Gallbladder (tissue), 1 donor: ENCODE data around the genes SHC2, FGF22 and PTBP1.

DNA sequence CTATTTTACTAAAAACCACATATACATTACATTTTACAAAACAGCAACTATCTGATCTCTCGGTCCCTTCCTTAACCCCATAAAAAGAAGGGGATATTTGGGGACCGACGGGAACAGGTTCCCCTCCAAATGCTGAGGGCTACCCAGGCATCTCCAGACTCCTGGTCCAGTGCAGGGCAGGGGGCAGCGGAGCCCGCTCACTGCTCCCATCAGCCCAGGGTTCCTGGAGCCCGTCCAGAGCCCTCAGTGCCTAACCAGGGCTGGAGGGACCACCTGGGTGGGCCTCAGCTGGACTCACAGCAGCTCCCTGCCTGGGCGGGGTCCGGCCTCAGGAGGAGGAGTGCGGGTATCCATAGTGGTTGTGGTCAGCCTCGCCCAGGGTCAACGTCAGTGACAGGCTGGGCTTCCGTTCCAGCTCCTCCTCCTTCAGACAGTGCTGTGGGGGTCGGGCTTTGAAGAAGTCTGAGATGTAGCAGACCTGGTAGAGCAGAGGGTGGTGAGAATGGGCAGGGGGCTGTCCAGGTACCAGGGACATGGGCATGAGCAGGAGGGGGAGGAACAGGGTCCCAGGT, 10.1 kb downstream of the PLPP2 start:
- PRO-cap, result no peak

DNA sequence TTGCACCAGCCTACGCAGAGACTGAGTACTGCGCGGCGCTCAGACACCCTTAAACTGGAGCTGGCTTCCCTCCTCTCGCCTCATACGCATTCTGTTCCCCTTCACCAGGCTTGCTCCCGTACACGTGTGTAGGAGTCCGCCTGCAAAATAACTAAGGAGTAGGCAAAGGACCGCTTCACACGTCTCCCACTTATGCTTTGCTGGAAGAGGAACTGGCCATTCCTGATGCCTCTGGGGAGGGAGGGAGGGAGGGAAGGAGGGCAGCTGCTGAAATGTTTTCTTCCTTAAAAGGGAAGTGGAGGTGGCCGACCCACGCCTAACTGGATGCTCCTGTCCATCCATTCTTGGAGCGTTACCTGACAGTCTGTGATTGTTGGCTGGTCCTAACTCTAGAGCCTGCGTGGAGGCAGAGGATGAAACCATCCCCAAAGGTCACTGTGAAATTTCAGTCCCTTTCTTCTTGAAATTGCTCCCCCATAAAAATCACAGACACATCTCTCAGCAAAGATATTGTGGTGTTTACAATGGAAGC, 7.5 kb downstream of the THEG start:
- PRO-cap, result no peak

DNA sequence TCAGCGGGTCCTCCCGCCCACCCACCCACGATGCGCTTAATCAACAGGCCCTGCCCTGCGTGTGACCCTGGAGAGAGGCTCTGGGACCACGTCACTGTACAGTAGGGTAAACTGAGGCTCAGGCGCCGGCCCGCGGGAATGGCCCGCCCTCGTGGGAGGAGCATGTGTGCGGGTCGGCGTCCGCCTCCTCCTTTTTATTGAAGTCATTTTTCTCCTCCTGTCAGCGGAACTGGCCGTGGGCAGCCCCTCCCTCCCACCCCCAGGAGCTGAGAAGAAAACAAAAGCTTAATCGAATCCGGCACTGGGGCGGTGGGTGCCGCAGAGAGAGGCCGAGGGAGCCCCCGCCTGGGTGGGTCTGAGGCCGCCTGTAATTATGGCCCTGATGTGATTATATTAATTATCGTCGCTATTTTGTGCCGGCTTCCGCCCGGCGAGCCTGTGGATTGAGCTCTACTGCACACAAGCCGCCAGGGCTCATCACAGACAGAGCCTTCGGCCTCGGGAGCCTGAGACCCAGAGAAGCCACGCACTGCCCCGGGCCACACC, 7.0 kb downstream of the C2CD4C start:
- PRO-cap, result no peak

- PRO-cap, result bidirectional peak, plus-strand start at chr19:461312, minus-strand start at chr19:461031
Observed at GRCh38 chr19:460498-461507, at the start of gene SHC2. Gene SHC2 (minus strand): TSS chr19:461033.

GRCh38 chr19:570641-571652, 1.4 kb upstream of the BSG start:
- PRO-cap, result unidirectional peak, plus-strand start at chr19:571314

- PRO-cap, result no peak
Observed at GRCh38 chr19:571653-572051, 744 bp upstream of the BSG start.

DNA sequence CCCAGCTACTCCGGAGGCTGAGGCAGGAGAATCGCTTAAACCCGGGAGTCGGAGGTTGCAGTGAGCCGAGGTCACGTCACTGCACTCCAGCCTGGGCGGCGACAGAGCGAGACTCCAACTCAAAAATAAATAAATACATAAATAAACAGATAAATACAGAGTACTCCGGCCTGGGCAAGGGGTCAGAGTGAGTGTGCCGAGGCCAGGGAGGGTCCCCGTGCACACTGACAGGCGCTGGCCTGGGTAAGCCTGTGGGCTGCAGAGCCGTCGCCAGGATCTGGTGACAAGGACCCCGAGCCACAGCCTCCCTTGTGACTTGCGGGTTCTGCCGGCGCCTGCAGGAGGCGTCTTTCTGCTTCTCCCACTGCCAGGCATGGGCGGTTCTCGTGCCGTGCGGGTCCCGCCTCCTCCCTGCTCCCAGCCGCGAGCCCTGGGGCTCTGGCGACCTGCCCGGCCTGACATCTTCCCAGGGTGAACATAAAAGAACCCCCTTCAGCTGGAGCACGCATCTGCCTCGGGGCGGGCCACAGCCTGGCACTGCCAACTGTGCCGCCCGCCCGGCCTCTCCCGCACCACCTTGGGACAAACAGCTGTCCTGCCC, 1.6 kb upstream of the HCN2 start:
- PRO-cap, result no peak

- PRO-cap, result no peak
Observed at GRCh38 chr19:590290-590694, 611 bp downstream of the HCN2 start.

- PRO-cap, result no peak
Observed at GRCh38 chr19:639401-640237, at the start of gene FGF22. Gene FGF22 (plus strand): TSS chr19:639879.

- PRO-cap, result no peak
Observed at GRCh38 chr19:641951-642565, 2.4 kb downstream of the FGF22 start.

DNA sequence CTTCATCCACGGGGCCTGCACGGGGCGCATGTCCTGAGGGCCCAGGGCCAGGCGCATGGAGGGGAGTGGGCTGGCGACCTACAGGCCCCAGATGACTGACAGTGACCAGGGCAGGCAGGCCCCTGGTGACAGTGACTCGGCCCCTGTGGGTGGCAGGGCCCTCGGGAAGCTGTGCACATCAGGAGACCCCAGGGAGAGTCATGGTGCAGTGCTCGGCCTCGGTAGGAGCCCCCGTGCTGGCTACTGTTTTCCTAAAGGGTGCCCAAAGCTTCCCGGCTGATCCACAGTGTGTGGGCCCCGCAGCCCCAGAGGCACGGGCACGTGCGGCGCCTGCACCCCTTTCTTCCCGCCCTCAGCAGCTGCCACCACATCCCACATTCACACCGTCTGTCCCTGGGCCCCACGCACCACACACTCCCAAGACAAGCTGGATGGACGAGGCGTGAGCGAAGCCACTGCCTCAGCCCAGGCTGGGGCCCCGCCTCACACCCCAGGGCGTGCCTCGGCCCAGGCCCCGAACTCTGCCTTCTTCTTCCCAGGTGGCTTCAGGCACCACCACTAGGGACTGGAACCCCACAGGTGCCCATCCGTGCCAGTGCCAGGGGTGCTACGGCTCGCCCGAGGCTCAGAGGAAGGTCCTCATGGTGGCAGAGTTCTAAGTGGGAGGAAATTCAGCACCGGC, 4.6 kb downstream of the RNF126 start:
- PRO-cap, result no peak

- PRO-cap, result bidirectional peak, plus-strand start at chr19:680752, minus-strand start at chr19:680379
Observed at GRCh38 chr19:680197-680691, 4.1 kb downstream of the FSTL3 start.

DNA sequence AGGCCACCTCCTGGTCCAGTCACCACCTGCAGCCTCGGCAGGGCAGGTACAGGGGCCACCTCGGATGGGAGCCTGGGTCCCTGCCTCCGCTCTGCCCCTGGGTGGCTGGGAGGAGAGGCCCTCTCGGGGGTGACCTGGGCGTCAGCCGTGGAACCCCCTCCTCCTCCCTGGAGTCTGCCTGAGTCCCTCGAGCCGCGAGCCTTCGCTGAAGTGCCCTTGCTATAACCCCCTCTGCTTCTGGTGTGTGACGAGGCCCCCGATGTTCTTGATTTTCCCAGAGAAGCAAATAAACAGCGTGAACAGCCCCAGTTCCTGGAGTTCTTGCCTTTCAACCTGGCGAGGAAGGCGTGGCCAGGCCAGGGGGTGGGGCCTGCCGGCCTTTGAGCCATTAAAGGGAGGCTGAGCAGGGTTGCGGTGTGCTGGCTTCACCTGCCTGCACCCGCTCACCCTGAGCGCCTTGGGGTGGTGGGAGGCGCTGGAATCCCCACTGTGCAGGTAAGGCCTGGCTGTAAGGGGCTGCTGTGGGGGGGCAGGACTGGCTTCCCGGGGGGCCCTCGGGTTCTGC, 2.8 kb upstream of the MISP start:
- PRO-cap, result bidirectional peak, plus-strand start at position 391 of the sequence, minus-strand start at position 273 of the sequence

GRCh38 chr19:796542-797632, at the start of gene PTBP1:
Gene PTBP1 (plus strand): TSS chr19:797452.
- PRO-cap, result unidirectional peak, minus-strand start at chr19:796916; unidirectional peak, plus-strand start at chr19:797452

DNA sequence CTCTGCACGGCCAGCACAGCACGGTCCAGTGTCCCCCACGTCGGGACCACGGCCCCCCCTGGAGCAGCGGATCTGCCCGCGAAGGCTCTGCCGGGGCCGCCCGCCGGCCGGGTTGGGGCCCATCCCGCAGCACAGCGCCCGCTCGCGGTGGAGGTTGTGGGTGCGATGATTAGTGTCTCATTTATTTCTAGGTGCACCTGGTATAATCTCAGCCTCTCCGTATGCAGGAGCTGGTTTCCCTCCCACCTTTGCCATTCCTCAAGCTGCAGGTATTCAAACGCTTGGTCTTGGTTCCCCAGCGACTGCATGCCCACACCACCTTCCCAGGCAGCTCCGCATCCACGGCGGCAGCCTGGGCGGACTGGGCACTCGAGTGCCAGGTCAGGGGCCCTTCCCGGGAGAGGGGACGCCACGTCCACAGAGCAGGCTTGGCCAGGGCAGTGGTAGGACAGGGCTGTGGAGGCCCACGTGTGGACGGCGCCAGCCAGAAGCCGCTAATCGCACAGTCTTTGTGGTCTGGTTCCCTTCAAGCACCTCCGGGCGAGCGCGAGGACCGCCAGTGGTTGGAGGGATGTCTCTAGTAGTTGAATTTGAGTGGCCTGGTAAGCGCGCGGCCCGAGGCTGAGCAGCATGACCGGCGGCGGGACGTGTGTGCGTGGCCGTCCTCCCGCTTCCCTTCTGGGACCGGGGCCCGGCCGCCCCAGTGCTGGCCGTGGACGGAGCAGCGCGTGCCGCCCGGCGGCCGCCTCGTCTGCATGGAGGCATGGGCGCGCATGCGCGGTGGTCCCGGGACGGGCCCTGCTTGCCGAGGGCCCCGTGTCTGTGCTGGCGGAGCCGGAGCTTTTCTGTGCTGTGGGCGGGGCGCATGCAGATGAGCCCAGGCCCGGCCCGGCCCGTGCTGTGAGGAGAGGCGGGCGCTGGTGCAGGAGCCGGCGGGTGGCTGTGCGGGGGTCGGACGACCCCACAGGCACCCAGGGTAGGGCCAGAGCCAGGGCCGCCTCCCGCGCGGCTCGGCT, 8.4 kb downstream of the PTBP1 start:
- PRO-cap, result no peak

DNA sequence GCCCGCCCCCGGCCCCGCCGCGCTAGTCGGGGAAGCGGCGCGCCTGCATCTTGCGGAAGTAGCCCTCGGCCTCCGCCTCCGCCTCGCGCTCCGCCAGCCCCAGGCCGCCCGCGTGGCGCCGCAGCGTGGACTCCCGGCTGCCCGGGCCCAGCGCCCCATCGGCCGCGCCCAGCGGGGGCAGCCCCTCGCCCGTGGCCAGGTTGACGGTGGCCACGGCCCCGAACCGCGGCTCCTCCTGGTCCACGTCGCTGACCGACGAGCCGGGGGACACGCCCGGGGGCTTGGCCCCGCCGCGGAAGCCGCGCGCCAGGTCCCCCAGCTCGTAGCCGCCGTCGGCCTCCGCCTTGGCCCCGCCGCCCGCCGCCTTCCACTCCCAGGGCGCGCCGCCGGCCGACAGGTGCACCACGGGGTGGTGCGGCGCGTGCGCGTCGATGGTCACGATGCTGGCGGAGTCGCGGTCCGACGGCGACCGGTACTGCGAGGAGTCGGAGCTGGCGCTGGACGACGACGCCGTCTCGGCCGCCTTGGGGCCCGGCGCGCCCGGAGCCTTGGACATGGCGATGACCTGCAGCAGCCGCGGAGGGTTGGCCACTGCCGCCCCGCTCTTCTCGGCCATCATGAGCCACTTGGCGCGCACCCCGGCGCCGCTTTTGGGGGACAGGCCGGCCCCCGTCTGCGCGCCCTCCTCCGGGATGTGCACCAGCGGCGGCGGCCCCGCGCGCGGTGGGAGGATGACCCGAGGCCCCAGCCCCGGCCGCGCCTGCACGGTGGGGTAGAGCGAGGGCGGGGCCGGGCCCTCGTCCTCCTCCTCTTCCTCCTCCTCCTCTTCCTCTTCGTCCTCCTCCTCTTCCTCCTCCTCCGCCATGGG, 9.0 kb downstream of the PLPPR3 start:
- PRO-cap, result no peak

- PRO-cap, result no peak
Observed at GRCh38 chr19:813420-814070, 8.2 kb downstream of the PLPPR3 start.

DNA sequence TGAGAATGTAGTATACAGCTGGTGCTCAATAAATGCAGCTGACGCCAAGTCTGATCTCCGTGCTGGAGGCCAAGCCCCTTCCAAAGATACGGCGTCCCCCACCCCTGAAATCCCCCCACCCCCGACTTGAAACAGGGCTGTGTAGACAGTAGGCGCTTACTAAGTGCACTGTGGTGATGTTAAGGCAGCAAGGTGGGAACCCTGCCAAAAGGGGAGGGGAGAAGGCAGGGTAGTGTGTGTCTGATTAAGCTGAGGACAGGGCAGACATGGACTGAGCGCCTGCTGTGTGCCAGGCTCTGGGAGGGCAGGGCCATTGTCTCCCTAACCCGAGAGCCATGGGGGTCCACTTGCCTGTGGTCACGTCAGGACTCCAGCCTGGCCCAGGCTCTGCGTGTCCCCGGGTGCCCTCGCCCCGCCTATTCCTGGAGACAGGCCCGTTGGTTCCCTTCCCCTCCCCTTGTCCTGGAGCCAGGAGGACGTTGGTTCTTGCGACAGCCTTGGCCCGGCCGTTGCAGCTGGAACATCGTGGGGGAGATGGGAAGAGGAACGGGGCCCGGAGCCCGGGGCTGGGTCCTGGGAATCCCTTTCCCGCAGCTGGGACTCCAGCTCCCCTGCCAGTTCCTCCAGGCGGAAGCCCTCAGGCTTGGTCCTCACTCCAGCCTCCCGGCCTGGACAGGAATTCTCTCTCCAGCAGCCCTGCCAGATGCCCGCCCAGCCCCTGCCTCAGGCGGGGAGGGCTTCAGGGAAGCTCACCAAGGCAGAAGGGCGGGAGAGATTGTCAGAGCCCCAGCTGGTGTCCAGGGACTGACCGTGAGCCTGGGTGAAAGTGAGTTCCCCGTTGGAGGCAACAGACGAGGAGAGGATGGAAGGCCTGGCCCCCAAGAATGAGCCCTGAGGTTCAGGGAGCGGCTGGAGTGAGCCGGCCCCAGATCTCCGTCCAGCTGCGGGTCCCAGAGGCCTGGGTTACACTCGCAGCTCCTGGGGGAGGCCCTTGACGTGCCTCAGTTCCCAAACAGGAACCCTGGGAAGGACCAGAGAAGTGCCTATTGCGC, 1.6 kb upstream of the ELANE start:
- PRO-cap, result no peak

GRCh38 chr19:867766-868425, 8.4 kb downstream of the CFD start:
- PRO-cap, result no peak

DNA sequence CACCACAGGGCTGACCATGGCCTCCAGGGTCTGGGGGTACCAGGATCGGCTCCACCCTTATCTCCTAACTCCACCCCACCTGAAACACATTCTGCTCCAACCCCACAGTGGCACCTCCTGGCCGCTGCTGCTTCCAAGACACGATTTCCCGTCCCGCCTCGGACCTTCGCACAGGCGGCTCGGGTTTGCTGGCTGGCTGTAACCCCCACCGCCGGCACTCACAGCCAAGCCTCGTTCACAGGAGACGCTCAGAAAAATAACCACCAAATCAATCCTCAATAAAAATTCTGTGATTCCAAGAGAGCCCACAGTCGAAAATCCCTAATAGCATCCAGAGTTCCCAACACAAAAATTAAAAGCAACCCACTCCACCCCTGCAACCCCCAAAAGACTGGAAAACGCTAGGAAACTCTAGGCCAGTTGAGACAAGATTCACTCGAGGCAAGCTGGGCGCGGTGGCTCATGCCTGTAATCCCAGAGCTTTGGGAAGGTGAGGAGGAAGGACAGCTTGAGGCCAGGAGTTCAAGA, 8.8 kb downstream of the R3HDM4 start:
- PRO-cap, result no peak